ENCODE results near the gene TMEM60.

GRCh38 chr7:77006011-77006409 is 26.2 kb downstream of the SPDYE17 start:
- PRO-cap: unidirectional peak, minus-strand start at chr7:77006255

GRCh38 chr7:77006410-77006834 is 25.7 kb downstream of the SPDYE17 start:
- PRO-cap: no peak

DNA sequence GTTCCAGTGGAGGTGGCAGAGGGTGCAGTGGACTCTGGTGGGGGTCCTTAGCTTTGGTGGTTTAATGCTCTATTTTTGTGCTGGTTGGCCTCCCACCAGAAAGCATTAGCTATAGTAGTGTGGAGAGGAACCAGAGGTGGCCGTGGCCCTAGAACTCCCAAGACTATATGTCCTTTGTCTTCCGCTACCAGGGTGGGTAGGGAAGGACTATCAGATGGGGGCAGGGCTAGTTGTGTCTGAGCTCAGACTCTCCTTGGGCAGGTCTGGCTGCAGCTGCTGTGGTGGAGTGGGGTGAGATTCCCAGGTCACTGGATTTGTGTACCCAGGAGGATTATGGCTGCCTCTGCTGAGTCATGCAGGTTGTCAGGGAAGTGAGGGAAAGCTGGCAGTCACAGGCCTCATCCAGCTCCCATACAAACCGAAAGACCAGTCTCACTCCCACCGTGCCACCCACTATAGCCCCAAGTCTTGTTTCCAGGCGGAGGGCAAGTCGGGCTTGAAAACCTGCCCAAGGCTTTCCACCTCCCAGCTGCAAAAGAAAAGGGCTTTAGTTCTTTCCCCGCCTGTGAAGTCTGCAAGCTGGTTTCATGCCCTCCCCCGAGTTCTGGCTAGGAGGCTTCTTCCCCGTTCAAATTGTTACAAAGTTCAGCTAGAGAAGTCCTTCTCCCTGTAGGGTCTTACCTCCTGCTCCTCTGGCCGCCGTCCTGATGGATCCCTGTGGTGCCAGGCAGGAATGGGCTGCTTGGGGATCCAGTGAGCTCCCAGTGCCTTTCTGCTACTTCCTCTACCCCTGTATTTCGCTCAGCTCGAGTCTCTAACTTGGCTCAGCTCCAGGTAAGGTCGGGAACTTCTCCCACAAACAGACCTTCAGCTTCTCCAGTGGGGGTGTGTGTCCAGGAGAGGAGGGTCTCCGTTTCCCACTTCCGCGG is 106.7 kb upstream of the FGL2 start:
- PRO-cap: unidirectional peak, minus-strand start at position 157 of the sequence

- PRO-cap: no peak
Measured at GRCh38 chr7:77547104-77547849, 10.2 kb downstream of the PTPN12 start.

DNA sequence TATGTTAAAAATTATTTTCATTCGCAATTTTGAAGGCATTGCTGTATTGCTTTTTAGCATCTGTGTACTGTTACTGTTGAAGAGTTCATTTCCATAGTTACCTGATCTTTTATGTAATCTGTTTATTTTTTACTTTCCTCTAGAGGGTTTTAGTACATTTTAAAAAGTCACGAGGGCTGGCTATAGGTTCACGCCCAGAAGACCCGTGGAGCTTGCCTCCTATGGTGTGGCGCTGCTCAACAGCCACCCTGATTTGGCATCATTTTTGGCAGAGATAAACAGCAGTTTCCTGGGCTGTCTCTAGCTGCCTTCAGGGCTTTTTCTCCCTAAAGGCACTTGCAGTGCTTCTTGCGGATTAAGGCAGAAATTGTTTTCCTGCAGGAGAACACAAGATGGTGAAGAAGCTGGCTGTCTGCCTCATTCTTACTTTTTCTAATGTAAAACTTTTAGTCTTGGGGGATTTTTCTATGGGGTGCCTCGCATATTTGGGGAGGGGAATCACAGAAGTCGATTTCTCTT is 32.1 kb downstream of the RSBN1L start:
- PRO-cap: no peak

GRCh38 chr7:77740008-77740572 is 43.8 kb downstream of the RSBN1L start:
- PRO-cap: no peak

- PRO-cap: no peak
Measured at GRCh38 chr7:77760819-77761155, 37.4 kb downstream of the TMEM60 start.

GRCh38 chr7:77796412-77796888 is 1.8 kb downstream of the TMEM60 start:
- PRO-cap: no peak

DNA sequence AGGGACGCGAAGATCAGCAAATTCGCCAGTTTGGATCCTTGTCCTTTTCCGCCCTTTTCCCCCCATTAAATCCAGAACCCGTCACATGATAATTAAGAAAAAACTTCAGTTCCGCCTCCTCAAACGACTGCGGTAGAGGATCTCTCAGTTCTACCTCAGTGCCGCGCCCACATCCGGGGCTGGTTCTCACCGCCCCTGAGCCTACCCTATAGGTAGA is at the start of gene TMEM60:
TMEM60 (minus strand) TSS at position 152 of the 217 bp plus-strand sequence.
- PRO-cap: bidirectional peak, plus-strand start outside the sequence, minus-strand start at position 67 of the sequence

- PRO-cap: unidirectional peak, minus-strand start at chr7:77799720
Measured at GRCh38 chr7:77799337-77799937, 1.2 kb upstream of the TMEM60 start.

DNA sequence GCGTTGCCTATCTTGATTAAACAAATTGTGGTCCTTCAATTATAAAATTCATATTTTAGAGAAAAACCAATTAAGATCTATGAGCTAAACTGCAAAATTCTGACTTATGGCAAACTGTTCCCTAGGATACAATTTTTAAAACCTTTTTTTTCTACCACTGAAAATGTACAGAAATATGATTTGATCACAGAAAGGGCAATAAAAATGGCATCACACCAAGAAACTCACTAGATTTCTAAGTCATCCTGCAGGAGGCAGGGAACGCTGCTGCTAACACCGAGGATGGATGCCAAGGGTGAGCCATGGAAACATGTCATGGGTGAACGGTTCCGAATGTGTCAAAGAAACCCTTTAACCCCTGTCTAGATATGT is 220.2 kb upstream of the TMEM60 start:
- PRO-cap: no peak

DNA sequence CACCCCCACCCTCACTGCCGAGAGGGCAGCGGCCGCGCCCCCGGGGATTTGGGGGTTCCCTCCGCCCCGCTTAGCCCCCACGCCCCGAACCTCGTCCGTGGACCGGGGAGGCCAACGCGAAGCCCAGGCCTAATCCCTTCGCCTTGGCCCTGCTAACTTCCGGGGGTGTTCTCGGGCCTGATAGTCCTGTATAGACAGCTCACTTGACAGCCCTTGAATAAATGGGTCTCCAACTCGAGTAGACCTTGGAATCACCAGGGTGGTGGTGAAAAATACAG is 221.8 kb upstream of the TMEM60 start:
- PRO-cap: no peak

DNA sequence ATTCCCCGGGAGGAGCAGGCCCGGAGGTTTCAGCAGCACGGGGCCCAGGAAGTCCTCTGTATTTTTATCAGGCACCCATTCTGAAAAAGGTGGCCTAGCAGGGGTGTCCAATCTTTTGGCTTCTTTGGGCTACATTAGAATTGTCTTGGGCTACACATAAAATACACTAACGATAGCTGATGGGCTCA is 222.0 kb upstream of the TMEM60 start:
- PRO-cap: no peak

GRCh38 chr7:78230810-78231082 is 432.5 kb upstream of the TMEM60 start:
- PRO-cap: no peak

DNA sequence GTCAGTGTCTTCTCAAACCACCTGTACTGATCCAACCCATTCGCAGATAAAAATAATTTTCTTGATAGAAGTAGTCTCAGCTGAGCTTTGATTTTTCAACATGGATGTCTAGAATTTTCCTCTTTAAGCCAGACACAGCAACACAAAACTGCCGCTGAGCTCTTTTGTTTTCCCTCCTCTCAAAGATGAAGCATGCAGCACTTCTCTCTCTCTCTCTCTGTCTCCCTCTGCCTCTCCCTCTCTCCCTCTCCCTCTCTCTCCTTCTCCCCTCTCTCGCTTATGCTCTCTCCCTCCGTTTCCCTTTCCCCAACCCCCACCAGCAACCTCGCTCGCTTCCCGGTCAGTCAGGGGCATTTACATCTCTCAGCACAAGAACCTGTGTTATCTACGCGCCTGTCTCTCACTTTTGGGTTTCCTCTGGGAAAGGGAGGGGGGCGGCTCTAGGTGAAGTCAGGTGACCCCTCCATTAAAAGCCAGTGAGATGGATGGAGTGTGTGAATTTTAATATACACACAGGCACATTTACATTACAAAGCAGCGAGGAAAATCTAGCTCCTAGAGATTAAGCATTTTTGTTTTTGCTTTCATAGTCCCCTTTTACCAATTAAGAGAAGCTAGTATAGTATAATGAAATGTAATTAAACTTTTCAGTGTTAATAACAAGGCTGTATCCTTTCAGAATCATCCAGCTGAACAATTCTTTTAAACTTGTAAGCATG is 682.4 kb downstream of the MAGI2 start:
- PRO-cap: no peak

DNA sequence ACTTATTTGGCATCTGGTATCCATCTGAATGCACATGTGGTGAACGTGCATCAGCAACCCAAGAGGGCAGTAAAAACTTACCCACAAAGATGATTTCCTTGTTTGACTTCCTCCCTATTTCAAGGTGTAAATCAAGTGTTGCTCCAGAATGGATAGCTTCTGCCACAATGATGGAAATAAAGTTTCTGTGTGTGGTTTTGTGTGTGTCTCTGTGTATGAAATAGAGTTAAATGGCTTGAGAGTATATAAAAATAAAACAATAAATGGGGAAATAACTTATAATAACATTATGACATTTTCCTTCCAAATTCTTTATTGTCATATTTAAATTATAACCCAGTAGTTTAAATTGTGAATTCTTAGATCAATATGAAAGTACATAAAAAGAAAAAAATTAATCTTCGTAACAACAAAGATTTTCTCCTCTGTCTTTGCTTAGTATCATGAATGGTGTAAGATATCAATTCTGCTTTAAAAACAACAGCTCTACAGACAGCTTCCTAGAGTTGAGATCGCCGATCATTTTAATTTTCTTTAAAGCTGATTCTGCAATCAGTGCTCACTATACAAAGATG is 500.1 kb downstream of the MAGI2 start:
- PRO-cap: no peak

DNA sequence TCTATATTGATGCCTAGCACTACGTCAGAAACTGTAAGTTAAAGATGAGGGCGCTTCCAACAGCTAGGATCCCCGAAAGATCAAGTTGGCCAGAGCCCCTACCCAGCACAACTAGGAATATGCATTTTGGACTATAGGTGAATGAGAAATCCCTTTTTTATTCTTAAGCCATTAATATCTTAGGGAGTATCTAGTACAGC is 93.3 kb upstream of the GNAI1 start:
- PRO-cap: unidirectional peak, minus-strand start at position 78 of the sequence

DNA sequence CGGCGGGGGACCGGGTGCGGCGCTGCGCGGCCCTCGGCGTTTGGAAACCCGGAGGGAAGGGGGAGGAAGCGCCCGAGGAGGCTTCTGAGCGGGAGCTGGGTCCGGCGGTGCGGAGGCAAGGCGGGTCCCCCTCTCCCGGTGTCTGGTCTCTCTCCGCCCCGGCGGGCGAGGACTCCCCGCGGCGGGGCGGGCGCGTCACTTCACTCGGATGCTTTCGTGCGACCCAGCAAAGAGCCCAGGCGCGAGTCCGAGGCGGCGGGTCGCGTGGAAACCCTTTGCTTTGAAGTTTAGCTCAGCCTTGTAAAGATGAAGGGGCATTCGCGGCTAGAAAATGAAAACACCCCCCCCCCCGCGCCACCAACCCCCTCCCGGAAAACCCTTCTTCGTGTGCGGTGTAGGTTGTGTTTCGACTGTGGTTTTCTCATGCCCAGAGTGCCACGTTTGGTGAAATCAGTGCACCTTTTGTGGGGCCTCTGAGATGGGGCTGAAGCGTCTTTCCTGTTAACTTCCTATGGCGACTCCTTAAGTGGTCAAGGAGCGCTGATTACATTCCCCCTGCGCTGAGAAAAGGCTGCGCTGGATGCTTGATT is 773 bp downstream of the GNAI1 start:
- PRO-cap: unidirectional peak, minus-strand start at position 144 of the sequence

GRCh38 chr7:80312106-80312765 is 177.6 kb downstream of the GNAI1 start:
- PRO-cap: no peak

GRCh38 chr7:80623513-80624465 is 14.7 kb upstream of the CD36 start:
- PRO-cap: no peak